H7 (cell line): Measurements from ENCODE around the gene NDUFAF1.

DNA sequence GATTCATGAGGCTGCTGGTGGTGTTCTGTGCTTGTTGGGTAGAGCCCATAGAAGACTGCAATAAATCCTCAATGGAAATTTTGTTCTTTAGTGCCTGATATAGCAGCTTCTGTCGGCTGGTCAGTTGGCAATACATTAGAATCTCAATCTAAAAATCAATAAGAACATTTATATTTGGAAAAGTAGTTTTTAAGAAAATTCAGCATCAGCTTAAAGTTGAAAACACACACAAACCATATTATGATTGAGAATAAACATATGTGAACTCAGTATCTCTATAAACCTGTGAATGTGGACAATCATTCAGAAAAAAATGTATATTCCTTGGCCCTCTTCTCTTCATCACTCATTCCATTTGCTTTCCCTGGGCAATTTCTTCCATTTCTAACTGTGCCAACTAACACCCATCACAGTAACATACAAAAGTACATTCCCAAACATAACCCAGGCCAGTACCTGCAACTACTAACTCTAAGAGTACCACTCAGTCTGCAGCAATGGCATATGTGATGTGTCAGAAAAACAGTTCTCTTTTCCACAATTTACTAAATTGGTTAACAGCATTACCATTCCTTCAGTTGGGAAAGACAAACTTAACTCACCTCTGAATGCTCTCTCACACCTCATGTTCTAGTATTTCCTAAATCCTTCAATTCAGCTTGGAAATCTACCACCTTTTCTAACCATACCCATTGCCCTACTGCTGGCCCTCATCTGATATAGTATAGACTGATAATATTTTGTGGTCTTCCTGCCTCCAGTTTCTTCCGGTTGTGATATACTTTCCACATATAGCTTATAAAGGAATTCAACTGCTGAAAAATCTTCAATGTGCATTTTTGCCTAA is 65.9 kb downstream of the INO80 start:
- RAMPAGE, long total RNA = no peak

DNA sequence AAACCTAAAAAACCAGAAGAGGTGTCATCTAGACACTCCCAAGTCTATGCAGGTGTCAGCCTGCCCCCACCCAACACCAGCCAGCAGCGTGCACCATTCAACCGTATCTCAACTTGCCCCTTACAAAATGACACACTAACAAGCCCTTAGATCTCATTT is 813 bp downstream of the INO80 start:
- RAMPAGE, long total RNA = no peak

- RAMPAGE, long total RNA = no peak
These were observed 33.0 kb downstream of the CHP1 start for GRCh38 chr15:41263779-41264831.

- RAMPAGE, long total RNA = no peak
These were observed 47.9 kb downstream of the OIP5 start for GRCh38 chr15:41284458-41284934.

GRCh38 chr15:41402149-41402730 is at the start of gene NDUFAF1:
TSS of gene NDUFAF1 (minus strand) at chr15:41402496.
- RAMPAGE, long total RNA = start-site peak on the minus strand at chr15:41402452-41402502, 21 reads

GRCh38 chr15:41457624-41458076 is 36.0 kb upstream of the ITPKA start:
- RAMPAGE, long total RNA = no peak

GRCh38 chr15:41483899-41484941 is 9.5 kb upstream of the ITPKA start:
- RAMPAGE, long total RNA = no peak

GRCh38 chr15:41495293-41496549 is 2.0 kb downstream of the ITPKA start:
- RAMPAGE, long total RNA = no peak

- RAMPAGE, long total RNA = no peak
These were observed 1.9 kb downstream of the MAPKBP1 start for GRCh38 chr15:41776294-41776561.

DNA sequence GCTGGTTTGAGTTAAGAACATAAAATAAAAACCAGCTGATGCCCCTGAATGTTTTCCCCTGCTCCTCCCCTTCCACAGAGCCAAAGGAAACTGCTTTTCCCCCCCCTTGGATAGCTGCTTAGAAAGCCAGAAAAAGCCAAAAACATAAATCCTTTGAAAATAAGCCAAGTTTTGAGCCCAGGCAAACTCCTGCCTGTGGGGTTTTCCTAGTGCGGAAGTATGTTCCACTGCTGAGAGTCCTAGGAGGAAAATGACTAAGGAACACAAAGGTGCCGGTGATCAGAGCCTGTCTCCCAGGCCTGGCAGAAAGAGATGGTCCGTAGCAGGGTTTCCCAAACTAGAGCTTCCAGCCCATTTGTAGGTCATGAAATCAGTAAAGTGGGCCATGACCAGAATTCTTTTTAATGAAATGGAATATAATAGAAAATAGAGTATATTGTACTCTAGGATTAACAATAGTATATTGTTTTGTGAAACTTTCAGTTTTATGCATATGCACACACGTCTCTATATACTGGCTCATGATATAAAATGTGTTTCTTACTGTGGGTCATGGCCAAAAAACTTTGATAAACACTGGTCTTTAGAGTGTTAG is 22.3 kb downstream of the MAPKBP1 start:
- RAMPAGE, long total RNA = no peak

GRCh38 chr15:41804873-41805481 is 22.9 kb upstream of the JMJD7 start:
- RAMPAGE, long total RNA = no peak

- RAMPAGE, long total RNA = no peak
These were observed 2.9 kb upstream of the SPTBN5 start for GRCh38 chr15:41896669-41897160.

DNA sequence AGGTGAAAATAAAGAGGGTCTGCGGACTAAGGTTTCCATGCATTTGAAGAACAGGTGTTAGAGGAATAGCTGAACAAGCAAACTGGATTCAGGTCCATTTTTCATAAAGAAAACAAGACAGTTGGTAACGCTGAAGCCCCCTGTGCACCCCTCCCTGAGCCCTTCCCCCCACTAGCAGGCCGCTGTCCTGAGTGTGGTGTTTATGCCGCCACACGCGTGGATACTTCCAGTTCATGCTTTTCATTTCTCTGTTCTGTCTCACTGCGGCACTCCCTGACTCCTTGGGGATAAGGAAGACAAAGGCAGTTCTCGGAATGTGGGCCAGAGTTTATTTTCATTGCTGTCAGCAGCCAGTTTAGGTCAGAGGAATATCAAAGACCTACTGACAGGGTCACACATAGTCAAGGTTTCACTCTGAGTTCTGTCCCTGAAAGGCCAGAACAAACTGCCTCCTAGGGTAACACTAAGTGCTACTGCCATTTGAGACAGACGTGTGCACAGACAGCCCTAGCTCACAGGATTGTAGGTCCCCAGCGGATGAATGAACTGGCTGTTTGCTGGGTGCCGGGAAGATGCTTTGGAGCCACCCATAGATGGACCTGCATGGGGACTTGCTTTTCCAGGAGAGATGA is 27.3 kb upstream of the SPTBN5 start:
- RAMPAGE, long total RNA = no peak

- RAMPAGE, long total RNA = no peak
These were observed 39.1 kb upstream of the SPTBN5 start for GRCh38 chr15:41932860-41933399.

GRCh38 chr15:41937606-41938083 is 34.7 kb downstream of the EHD4 start:
- RAMPAGE, long total RNA = no peak

DNA sequence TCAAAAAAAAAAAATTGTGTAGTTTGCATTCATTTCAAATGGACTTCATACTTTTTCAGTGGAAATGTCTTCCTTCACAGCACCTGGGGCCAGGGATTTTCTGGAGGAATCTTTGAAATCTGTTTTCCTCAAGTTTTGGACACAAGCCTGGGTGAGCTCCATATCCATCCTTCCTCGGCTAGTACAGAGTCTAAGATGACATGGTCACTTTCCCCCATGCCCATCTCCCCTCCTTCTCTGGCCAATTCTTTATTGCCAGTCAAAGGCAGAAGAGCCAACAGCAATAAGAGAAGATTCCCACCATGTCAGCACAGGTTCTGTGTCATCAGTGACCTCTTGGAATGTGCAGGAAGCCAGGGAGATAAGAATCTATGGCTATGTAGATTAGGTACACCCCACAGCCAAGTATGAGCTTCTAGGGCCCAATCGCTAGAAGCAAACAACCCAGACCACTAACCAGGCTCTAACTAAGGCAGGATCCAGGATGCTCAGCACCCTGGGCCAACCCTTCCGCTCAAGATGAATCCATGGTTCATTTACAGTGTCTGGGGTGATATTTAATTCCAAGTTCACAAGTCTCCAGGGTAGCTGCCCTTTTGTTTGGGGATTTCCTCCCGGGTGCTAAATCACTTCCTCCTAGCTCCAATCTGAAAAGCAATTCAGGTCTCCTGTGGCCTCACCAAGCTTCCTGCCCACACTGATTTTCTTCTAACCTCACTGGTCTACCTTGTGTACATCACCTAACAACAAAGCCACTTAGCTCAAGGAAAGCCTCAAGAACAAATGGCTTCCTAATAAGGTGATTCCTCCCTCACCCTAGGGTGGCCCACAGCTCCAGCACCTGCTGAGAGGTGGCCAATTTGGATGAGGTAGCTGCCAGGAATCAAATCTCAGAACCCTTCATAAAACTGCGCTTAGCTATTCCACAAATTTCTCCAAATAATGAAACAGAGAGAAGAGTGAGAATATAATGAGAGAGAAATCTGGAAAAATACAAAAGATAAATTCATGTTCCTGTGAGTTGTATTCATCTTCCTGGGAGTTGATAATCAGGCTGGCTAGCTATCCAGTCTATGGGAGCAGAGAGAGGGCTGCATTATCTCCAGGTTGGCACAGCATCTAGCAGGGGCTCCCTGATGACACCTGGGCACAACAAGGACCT is 2.4 kb downstream of the EHD4 start:
- RAMPAGE, long total RNA = no peak

GRCh38 chr15:42012202-42012794 is 8.5 kb downstream of the PLA2G4E start:
- RAMPAGE, long total RNA = no peak

DNA sequence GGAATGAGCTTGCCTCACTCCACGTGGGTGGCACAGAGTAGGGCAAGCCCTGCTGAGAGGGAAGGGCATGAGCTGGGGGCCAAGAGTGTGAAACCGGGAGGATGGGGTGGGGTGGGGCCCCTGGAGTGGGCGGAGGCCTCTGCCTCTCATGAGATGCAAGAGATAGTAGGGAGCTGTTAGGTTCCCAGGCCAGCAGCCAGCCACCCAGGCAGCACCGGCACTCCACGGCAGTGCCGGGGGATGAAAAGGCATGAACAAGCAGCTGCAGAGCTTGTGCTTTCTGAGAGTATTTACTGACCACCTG is 24.4 kb upstream of the PLA2G4E start:
- RAMPAGE, long total RNA = no peak

DNA sequence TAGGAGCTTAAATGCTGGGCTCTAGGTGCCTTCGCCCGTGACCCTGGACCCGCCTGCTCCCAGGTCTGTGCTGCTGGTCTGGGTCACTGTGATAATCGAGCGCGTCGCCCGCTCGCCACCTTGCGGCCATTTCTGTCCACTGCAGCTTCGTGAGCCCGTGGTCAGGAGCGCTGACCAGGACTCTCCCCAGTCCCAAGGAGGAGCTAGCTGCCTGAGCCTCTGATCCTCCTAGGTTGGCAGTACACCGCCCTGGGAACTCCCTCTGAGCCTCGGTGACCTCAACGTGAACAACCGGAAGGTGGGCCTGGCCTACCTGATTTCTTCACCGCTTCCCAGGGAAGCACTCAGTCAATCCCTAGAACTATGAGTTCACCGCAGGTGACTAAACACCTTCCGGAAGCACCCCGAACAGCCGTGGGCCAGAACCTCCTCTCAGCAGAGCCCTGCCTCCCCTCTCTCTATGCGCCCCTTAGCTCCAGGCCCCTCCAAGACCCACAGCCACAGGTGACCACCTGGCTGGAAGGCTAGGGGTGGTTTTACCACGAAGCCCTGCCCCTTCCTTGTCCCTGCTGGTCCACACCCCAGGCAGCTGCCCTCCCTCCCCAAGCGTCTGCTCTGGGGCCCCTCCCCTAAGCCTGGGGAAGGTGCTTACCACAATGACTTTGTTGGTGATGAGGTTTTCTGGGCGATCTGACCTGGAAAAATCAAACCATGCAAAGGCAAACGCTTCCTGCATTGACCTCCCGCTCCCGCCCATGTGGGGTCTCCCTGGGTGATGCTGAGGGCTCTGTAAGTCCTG is 9.7 kb downstream of the PLA2G4D start:
- RAMPAGE, long total RNA = no peak

DNA sequence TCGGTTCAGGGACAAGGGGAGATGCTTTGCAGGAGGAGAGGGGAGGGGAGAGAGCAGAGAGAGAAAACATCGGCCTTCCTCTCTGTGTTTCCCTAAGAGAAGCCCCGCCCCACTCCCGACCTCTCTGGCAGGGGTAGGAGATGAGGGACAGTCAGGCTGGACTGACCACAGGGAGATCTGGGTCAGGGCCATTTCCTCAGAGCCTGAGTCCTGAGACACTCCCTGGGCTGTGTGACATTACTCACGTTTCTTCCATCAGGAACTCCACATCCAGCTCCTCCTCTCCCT is 9.2 kb downstream of the PLA2G4D start:
- RAMPAGE, long total RNA = no peak